UCH-1 (cell line): ENCODE measurements around the gene PHC3.

DNA sequence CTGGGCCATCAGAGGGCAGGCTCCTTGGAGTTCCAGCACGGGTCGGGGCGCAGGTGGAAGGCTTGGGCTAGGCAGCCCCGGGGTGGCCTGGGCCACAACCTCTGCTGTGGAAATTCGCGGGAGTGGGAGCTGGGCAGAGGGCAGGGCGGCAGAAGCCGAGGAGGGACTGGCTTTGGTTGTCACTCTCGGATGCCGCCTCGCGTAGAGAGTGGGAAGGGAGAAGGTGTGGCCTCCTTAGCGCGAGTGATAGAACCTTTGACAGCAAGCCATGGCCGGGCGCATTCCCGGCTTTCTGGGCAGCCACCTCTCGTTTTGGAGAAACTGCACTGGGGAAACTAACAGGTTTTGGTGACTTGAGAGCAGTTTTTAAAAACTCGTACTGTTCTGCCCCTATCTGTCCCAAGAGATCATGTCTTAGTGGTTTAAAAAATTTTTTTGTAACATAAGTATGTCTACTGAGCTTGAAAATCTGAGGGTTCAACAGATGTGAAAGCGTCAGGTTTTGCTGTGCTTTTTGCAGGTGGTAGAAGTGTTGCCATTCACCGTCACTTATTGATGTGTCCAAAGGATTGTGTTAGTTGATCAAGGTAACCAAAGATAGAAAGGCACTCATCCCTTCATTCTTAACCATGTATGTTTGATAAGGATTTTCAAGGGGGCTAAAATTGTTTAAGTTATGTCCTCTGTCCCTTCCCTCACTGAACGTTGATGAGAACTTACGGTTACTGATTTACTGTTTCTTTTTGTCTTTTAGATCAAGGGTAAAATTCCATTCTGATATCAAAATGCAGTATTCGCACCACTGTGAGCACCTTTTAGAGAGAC, 527 bp downstream of the MYNN start:
- RRBS = 4% methylated on average over 2 of the region's 24 CpGs

- RRBS = 90% methylated on average over 4 of the region's 6 CpGs
Measured at GRCh38 chr3:170001933-170002181, 35.2 kb downstream of the SEC62 start.

GRCh38 chr3:170046701-170047239, 9.0 kb downstream of the GPR160 start:
- RRBS = no CpG with 5 or more reads among the region's 3 CpGs

DNA sequence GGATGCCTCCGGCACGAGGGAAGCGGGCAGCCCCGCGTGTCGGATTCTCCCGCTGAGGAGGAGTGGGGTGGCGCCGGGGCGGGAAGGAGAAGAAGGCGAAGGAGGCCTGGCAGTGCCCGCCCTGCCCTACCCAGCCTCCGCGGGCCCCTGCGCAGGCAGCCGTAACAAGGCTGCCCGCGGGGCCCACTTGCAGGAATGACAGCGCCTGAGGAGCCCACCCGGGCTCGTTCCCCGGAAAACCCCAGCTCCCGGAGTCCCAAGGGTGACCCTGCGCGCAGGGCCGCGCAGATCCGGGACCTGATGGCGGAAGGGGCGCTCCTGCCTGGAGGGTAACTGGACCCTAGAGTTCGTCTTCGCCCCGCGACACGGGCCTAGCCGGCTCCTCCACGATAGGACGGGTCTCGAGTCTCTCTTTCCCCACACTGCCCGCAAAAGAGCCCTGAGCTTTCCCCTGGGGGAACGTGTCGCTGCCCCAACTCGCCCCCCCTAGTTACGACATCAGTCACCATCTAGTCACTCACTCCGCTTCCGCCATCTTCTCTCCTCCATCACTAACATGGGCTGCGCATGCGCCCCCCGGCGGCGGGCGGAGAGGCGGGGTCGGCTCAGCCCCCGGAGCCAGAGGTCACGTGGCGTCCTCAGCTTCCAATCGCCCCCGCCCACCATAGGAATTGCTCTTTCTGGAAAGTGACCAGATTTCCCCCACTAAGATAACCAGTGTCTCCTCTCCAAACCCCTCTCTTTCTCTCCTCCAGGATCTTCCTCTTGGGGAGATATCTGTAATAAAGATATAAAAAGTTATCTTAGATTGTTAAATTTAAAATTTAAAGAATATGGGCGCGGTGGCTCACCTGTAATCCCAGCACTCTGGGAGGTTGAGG, at the start of gene PHC3:
Gene PHC3 (minus strand): TSS at position 553 of the 881 bp plus-strand sequence.
- RRBS = 4% methylated on average over 30 of the region's 61 CpGs

GRCh38 chr3:170778615-170779027, 91.4 kb downstream of the RPL22L1 start:
- RRBS = no CpG with 5 or more reads among the region's 2 CpGs

- RRBS = no CpG with 5 or more reads among the region's 2 CpGs
Measured at GRCh38 chr3:170866654-170866990, 3.4 kb downstream of the RPL22L1 start.

DNA sequence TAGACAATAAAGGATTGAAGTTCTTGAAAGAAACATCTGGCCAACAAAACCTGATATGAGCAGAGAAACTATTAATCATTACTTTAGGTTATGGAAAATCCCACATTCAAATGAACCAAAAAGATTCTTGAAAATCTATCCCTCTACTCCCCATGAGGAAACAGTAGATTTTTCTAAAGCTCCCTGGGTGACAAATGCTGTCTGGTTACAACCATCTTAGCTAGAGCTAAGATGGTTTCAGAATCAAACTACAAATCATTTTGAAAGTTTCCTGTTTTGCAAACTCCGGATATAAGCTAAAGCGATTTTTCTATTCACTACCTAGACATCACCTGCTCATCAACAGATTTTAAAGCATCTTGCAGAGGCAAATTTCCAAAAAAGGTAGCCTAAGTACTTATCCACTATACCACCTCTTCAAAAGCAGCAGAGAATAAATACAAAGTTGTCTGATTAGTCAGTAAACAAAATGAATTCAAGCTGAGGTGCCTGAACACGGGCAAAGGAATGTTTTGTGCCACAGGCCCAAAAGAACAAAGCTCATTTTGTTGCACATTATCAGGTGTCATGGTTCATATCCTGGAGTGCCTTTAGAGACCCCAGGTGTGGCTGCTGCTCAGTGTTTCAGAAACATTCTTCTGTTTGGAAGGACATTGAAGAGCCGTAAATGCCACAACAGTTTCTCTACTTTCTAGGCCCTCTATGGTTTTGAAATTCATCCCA, 204.9 kb downstream of the TNIK start:
- RRBS = no CpG with 5 or more reads among the region's 4 CpGs

DNA sequence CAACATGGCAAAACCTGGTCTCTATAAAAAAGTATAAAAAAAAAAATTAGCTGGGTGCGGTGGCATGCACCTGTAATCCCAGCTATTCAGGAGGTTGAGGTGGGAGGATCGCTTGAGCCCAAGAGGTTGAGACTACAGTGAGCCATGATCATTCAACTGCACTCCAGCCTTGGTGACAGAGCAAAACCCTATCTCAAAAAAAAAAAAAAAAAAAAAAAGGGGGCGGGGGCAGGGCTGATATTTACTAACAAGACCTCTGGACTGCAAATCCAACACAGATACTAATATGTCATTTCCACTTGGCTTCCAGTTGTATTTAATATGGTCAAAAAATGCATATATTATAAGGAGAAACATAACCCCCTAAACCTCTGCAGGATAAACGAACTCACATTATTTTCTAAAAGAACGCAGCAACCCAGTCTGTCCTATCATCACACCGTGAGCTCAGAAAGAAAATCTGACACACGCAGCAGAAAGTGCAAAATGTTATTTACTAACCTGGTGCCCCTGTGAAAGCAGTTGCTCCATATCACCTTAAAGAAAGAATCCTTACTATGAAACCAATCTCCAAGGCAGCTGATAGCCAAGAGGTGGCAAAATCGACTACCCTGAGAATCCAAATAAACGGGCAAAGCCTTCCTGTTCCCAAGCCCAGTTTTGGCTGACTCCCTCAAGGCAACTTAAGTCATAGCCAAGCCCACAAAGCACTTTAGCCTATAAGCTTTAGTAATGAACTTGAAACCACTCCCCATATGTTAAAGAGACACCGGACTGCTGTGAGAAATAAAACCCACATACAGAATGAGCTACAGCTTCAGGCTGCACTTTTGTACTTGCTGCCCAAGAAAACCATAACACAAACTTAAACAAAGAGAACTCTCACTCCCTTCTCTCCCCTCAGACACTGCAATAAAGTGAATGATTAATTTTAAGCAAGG, 39.3 kb downstream of the PLD1 start:
- RRBS = no CpG with 5 or more reads among the region's 10 CpGs

GRCh38 chr3:171796682-171797335, 13.5 kb downstream of the PLD1 start:
- RRBS = no CpG with 5 or more reads among the region's 4 CpGs

GRCh38 chr3:171813917-171814618, 3.8 kb upstream of the PLD1 start:
- RRBS = no CpG with 5 or more reads among the region's 5 CpGs

GRCh38 chr3:171840588-171841027, 2.5 kb upstream of the TMEM212 start:
- RRBS = no CpG with 5 or more reads among the region's 4 CpGs

DNA sequence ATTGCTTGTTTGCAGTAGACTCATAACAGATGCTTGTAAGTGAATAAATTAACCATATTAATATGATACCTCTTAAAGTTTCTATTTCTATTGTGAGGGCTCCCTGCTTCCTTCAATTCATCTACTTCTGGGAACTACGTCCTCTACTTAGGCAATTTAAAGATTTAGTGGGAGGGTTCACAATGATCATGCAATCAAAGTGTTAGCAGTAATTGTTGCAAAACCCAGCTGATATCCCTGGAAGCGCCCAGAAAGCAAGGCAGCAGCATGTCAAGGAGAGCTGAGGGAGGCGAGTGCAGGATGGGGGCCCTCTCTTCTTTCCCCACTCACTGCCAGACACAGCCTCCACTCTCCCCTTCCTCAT, 6.4 kb downstream of the TMEM212 start:
- RRBS = no CpG with 5 or more reads among the region's 3 CpGs

GRCh38 chr3:171967245-171967878, 72.0 kb upstream of the FNDC3B start:
- RRBS = no CpG with 5 or more reads among the region's 4 CpGs

GRCh38 chr3:172057872-172058558, 18.6 kb downstream of the FNDC3B start:
- RRBS = no CpG with 5 or more reads among the region's 3 CpGs

DNA sequence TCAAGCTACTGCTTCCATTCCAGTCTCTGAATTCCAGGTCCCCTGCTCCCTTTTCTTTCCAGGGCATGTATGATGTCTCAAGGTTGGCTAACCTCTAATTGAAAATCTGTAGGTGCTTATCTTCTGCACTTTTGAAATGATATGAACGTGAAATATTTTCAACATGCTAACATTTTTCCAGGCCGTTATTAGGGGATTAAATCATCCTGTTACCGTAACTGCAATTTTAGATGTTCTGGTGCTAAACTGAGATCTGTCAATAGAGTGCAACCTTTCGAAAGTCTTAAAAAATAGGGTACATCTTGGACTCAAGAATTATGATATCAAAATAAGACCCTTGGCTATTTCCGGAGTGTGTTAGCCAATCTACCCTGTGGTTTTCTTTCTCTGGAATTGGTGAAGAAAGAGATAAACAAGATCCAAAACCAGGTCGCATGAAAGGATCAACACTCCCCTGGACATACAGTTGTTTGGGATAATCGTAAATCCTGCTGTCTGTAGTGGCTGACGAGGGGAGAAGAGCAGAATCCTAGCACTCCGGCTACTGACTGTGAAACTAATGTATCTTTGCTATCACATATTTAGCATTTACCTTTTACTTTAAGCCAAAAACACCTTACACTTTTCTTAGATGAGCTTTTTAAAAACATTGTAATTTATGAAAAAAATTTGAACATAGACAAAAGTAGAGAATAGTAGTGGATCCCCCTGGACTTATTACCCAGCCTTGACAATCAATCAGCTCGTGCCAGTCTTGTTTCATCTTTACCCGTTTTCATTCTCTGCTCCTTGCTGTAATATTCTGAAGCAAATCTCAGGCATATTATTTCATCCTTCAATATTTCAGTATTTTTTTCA, 30.9 kb downstream of the FNDC3B start:
- RRBS = no CpG with 5 or more reads among the region's 11 CpGs

GRCh38 chr3:172079836-172080356, 40.5 kb downstream of the FNDC3B start:
- RRBS = no CpG with 5 or more reads among the region's 2 CpGs

- RRBS = no CpG with 5 or more reads among the region's 5 CpGs
Measured at GRCh38 chr3:172081769-172082686, 42.6 kb downstream of the FNDC3B start.

DNA sequence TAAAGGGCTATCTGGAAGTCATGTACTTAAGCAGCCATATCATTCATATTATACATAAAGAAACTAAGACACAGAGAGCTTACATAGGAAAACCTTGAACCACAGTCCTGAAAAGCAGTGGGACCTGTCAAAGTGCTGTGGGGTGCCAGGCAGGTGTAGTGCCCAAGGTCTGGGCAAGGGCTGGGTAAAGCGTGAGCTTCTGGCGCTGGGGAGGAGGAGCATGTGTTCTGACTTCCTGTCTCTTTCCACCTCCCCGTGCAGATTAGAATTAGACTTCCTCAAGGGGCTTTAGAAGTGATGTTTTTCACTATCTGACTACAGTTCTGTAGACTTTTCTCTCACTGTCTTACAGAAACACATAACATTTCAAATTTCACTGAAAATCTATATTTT, 63.1 kb downstream of the FNDC3B start:
- RRBS = no CpG with 5 or more reads among the region's 3 CpGs

DNA sequence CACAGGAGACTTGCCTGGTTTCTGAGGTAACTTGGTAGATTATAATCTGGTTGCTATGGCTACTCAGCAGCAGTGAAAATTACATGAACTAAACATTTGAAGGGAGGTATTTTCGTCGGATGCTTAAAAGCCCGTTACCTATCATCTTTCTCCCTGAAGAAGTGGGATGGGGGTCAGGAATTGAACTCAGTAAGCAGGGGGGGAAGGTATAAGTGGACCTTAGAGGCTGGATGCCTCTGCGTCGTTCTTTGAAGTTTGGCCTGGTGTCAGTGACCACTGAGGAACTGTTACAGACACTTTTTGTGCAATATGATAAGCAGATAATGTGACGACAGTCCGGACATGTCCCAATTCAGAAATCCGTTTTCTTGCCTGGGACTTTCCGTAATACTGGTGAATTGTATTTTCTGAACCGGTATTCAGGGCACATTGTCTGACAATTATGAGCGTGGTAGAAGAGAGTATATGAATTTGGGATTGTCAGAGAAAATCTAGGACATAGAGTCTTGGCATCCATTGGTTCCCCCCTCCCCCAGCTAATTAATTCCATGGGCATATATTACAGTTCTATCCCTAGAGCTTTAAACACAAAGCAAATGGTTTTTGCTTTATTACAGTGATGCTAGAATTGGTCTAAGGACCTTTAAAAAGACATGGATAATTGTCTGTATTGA, 91.1 kb downstream of the FNDC3B start:
- RRBS = 80% methylated on average over 2 of the region's 11 CpGs

DNA sequence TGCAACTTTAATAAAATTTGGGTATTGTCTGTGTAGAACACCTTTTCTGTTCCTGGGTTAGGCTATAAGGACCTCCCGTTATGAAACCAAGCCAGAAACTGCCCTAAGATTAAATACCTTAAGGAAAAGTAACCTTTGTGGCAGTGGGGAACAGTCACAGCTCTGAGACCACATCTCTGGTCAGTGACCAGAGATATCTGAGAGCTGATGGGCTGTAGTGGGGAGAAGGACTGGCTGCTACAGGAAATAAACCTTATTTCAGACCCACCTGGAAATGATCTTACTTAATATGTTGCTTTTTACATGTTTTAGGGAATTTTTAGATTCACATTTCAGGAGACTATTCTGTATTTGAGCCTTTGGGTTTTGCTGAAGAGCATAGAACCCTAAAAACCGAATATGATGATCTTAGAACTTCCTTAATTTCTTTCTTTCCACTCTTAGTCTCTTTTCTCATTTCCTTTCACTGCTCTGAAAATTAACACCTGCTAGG, 175.9 kb downstream of the GHSR start:
- RRBS = no CpG with 5 or more reads among the region's 2 CpGs